ENCODE data around the genes RGS11, PDIA2 and NHLRC4.

DNA sequence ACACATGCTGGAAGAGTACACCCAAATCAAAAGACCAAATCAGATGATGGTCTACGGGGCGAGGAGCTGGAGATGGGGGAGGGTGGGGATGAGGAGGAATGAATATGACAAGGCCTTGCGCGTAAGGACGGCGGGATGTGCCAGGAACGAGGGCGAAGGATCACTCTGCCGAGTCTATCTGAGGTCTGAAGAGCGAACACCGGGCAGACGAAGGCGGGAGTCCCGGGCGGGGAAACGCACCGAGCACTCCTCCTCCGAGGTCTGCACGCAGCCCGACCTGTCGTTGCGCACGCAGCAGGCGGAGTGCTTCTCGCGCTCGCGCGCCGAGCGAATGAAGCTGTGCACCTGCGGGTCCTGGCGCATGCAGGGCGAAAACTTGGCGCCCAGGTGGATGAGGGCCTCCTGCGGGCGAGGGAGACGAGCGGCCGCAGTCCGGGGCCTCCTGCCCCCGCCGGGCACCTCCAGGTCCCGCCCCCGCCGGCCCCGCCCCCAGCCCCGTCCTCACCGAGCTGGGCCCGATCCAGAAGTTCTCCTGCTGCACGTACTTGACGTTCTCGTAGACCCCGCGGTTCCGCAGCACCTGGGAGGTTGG is 7.3 kb downstream of the SNRNP25 start:
- PRO-cap, 4 experiments, result no peak in any of the 4 experiments
- RAMPAGE, long total RNA, 2 experiments, result no peak in any of the 2 experiments
- RRBS, result no CpG with 5 or more reads among the region's 56 CpGs

DNA sequence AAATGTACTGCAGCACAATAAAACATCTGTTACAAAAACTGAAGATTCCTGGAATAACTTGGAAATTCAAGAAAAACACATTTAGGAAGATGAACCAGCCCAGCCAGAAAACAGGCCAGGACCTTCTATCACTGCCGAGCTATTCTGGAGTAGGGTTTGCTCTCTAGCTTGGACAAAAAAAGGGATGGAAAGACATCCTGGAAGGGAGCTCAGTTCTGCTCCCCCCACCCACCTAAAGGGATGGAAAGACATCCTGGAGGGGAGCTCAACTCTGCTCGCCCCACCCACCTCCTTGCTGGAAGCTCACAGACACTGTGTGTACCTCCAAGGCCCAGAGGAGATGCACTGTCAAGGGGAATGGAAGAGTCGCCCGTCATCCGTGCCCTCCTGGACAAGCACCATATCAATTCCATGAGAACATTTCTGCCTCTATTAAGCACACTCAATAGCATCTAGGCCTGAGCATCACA is 15.9 kb downstream of the NPRL3 start:
- PRO-cap, 4 experiments, result no peak in any of the 4 experiments
- RAMPAGE, long total RNA, 2 experiments, result no peak in any of the 2 experiments
- RRBS, result no CpG with 5 or more reads among the region's 5 CpGs

GRCh38 chr16:192004-192720 is 11.9 kb downstream of the HBQ1 start:
- PRO-cap, 4 experiments, result no peak in any of the 4 experiments
- RAMPAGE, long total RNA, 2 experiments, result no peak in any of the 2 experiments
- RRBS, result no CpG with 5 or more reads among the region's 12 CpGs

- PRO-cap, 4 experiments, result no peak in any of the 4 experiments
- RAMPAGE, long total RNA, 2 experiments, result no peak in any of the 2 experiments
- RRBS, result no CpG with 5 or more reads among the region's 23 CpGs
These were observed 18.0 kb downstream of the FAM234A start for GRCh38 chr16:252448-253194.

GRCh38 chr16:253742-254194 is 19.1 kb downstream of the FAM234A start:
- PRO-cap, 4 experiments, result no peak in any of the 4 experiments
- RAMPAGE, long total RNA, 2 experiments, result no peak in any of the 2 experiments
- RRBS, result no CpG with 5 or more reads among the region's 8 CpGs

DNA sequence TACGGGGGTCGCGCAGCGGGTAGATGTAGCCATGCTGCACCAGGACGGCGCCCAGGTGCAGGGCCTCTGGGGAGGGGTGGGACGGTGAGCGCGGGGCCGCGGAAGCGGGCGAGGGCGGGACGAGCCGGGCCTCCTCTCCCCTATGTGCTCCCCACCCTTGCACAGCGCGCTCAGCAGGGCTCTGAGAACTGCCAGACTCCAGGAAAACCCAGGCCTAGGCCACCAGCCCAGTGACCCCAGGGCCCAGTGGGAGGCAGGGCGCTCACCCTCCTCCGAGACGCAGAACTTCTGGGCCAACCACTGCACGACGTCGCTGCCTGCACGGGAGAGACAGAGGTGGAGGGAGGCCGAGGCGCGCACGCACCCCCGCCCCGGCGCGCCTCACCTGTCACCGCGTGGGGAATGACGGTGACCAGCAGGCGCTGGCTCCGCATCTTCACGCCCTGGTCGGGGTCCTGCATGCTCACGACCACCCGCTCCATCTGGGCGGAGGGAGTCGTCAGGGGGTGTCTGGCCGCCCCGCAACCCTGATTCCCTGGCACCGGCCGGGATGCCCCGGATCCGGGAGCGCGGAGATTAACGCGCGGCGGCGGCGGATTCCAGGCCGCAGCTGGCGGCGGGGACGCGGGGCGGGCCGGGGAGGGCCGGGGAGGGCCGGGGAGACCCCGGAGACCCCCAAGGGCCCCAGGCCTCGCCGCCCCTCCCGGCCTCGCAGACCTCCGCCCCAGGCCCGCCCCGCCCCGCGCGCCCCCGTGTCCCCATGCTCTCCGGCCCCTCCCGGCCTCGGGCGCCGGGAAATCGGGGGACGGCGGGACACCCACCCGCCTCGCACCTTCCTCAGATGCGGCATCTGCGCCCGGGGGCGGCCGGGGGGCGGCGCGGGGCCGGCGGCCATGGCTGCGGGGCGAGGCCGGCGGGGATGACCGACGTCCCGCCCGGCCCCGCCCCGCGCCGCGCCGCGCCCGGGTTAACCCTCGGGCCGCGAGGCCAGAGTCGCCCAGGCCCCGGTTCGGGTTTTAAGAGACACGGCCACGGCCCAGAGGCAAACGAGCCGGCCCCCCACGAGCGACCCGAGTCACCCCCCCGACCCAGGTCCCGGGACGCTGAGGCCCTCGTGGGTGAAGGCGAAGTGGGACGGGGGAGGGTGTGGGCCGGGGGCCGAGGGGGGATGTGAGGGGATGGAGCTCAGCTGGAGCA is at the start of gene RGS11:
Gene RGS11, minus strand, starts transcription at position 928 of the 1,197 bp plus-strand sequence.
- PRO-cap, 4 experiments, result no peak in any of the 4 experiments
- RAMPAGE, long total RNA, 2 experiments, result no peak in any of the 2 experiments
- RRBS, result 8% methylated on average over 53 of the region's 136 CpGs

DNA sequence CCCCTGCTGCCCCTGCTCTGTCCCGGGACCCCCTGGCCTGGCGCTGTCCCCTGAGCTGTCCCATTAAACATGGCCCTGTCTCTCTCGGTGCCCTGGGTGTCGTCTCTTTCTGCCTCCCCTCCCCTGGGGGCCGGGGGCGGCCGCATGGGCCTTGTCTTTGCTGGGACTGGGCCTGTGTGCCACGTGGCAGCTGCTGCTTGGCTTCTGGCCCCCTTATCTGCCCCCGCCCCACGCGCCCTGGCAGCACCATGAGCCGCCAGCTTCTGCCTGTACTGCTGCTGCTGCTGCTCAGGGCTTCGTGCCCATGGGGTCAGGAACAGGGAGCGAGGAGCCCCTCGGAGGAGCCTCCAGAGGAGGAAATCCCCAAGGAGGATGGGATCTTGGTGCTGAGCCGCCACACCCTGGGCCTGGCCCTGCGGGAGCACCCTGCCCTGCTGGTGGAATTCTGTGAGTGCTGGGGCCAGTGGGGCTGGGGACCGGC is at the start of gene PDIA2:
Gene PDIA2, plus strand, starts transcription at position 243 of the 481 bp plus-strand sequence.
- PRO-cap, 4 experiments, result no peak in any of the 4 experiments
- RAMPAGE, long total RNA, 2 experiments, result no peak in any of the 2 experiments
- RRBS, result 44% methylated on average over 2 of the region's 18 CpGs

- PRO-cap, 4 experiments, result no peak in any of the 4 experiments
- RAMPAGE, long total RNA, 2 experiments, result no peak in any of the 2 experiments
- RRBS, result no CpG with 5 or more reads among the region's 8 CpGs
These were observed 26.0 kb downstream of the AXIN1 start for GRCh38 chr16:326636-326897.

DNA sequence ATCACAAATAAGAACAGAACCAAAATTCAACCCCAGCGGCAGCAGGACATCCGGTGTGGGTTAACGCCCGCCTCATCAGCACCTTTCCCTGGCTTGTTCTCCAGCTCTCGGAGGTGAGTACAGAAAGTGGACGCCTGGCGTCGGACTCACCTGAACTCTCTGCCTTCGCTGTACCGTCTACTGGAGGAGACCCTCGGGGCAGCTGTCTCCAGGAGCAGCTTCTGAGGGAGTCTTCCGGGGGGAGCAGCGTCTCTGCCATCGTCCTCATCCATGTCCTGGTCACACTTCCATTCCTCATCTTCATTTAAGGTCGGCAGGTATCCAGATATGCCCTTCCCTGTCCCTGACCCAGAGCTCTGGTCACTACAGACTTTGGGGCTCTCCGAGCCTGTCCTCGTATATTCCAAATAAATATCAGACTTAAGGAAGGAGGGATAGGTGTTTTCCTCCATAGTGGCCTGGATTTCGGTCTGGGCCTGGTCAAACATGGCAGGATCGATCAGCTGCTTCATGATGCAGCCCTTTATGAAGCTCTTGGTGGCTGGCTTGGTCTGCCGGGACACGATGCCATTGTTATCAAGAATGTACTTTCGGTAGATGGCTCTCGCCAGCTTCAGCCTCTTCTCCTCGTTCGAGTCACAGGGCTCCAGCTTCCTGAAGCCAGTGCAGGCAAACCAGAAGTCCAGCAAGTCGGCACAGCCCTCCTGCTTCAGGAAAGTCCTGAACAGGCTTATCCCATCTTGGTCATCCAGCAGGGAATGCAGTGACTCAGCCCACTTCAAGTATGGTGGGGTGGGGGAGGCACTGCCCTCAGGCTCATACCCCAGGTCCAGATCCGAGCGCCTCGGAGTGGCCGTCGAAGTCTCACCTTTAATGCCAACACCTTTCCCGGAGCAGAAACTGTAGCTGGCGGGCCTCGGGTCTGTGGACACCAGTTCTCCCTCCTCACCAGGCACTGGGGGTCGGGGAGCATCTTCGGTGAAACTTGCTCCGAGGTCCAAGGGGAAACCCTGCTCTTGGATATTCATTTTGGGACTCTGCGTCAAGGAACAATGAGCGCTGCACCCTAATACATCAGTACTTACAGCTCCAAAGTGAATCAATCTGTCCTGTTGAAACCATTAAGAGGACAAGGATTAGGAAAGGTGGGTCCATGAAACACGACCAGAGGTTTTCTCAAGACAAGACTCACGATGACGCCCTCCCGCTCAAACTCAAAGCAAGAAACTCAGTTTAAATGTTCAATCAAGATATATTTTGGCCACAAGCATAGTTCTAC is 6.1 kb downstream of the AXIN1 start:
- PRO-cap, 4 experiments, result no peak in any of the 4 experiments
- RAMPAGE, long total RNA, 2 experiments, result start-site peak on the minus strand in 1 of 2 experiments, centred at position 879 of the sequence, 13 reads per replicate
- RRBS, result no CpG with 5 or more reads among the region's 43 CpGs

- PRO-cap, 4 experiments, result no peak in any of the 4 experiments
- RAMPAGE, long total RNA, 2 experiments, result no peak in any of the 2 experiments
- RRBS, result 7% methylated on average over 1 of the region's 10 CpGs
These were observed 746 bp upstream of the MRPL28 start for GRCh38 chr16:371001-371566.

GRCh38 chr16:376107-377067 is 5.4 kb downstream of the PGAP6 start:
- PRO-cap, 4 experiments, result no peak in any of the 4 experiments
- RAMPAGE, long total RNA, 2 experiments, result start-site peak on the minus strand in 1 of 2 experiments, at chr16:376436-376468 at its widest, 5 reads per replicate
- RRBS, result 92% methylated on average over 10 of the region's 43 CpGs

DNA sequence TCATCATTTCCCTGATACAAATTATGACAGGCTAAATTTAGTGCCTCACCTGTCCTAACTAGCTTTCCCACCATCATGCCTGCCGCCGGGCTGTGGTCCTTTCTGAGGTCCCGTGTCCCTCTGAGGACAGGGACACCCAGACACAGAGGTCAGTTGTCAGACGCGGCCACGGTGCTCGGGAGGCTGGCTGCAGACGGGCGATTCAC is 941 bp upstream of the RAB11FIP3 start:
- PRO-cap, 4 experiments, result peak in 3 of 4 experiments; most common plus-strand start position 159 of the sequence (in 2)
- RAMPAGE, long total RNA, 2 experiments, result no peak in any of the 2 experiments
- RRBS, result no CpG with 5 or more reads among the region's 9 CpGs

GRCh38 chr16:477325-477848 is 50.1 kb upstream of the CAPN15 start:
- PRO-cap, 4 experiments, result peak in 1 of 4 experiments; most common plus-strand start chr16:477605 (in 1); most common minus-strand start chr16:477436 (in 1)
- RAMPAGE, long total RNA, 2 experiments, result no peak in any of the 2 experiments
- RRBS, result no CpG with 5 or more reads among the region's 12 CpGs

- PRO-cap, 4 experiments, result peak in 1 of 4 experiments; most common plus-strand start chr16:533956 (in 1)
- RAMPAGE, long total RNA, 2 experiments, result no peak in any of the 2 experiments
- RRBS, result 64% methylated on average over 14 of the region's 25 CpGs
These were observed 6.3 kb downstream of the CAPN15 start for GRCh38 chr16:533712-534244.

- PRO-cap, 4 experiments, result no peak in any of the 4 experiments
- RAMPAGE, long total RNA, 2 experiments, result no peak in any of the 2 experiments
- RRBS, result 17% methylated on average over 1 of the region's 37 CpGs
These were observed 1.0 kb upstream of the NHLRC4 start for GRCh38 chr16:565518-566479.

DNA sequence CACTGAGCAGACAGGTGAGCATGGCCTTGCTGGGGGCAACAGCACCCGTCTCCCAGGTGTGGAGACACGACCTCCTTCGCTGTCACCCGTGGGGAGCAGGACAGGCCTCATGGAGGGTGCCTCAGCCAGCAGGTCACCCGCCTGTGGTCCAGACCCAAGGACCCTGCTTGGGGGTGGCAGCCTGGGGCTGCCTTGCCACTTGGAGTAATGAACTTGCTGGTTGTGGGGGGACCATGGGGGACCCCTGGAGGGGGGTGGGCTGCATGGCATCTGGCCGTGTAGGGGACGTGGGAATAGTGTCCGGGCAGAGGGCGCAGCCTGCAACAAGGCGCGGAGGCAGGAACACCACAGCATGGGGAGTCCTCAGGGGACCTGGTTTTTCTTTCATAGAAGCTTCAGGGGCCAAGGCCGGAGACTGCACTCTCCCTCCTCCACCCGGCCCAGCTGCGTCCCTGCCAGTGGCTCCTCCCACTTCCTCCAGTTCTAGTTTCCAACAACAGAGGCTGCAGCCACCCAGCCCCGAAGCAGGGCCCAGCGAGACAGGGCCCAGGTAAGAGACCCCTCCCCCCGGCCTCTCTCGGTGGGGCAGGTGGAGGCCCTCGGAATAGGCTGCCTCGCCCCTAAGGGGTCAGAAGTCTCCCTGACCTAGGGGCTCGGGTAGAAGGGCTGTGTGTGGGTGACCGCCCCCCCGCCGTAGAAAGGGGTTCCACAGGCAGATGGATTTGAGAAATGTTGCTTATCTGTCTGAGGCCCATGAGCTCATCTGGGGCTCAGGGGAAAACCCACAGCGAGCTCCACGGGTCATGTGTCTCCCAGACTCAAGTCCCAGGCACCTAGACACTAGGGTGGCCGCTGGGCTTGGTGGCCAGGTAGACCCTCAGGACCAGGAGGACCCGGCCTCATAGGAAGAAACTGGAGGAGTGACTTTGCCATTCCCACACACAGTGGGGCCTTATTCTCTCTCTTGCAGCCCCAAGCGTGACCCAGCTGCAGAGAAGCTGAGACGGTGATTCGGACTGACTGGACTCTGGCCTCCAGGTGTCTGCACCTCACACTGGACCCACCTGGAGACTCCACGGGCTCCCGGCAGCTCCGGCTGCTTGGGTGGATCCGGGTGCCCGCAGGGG is at the start of gene NHLRC4:
Gene NHLRC4, plus strand, starts transcription at position 480 of the 1,127 bp plus-strand sequence.
- PRO-cap, 4 experiments, result peak in 3 of 4 experiments; most common plus-strand start position 499 of the sequence (in 3); most common minus-strand start position 388 of the sequence (in 2)
- RAMPAGE, long total RNA, 2 experiments, result no peak in any of the 2 experiments
- RRBS, result 7% methylated on average over 5 of the region's 36 CpGs

GRCh38 chr16:588469-589050 is 1.3 kb upstream of the RAB40C start:
- PRO-cap, 4 experiments, result peak in 3 of 4 experiments; most common plus-strand start chr16:588668 (in 1); most common minus-strand start chr16:588759 (in 2)
- RAMPAGE, long total RNA, 2 experiments, result no peak in any of the 2 experiments
- RRBS, result 2% methylated on average over 13 of the region's 54 CpGs

DNA sequence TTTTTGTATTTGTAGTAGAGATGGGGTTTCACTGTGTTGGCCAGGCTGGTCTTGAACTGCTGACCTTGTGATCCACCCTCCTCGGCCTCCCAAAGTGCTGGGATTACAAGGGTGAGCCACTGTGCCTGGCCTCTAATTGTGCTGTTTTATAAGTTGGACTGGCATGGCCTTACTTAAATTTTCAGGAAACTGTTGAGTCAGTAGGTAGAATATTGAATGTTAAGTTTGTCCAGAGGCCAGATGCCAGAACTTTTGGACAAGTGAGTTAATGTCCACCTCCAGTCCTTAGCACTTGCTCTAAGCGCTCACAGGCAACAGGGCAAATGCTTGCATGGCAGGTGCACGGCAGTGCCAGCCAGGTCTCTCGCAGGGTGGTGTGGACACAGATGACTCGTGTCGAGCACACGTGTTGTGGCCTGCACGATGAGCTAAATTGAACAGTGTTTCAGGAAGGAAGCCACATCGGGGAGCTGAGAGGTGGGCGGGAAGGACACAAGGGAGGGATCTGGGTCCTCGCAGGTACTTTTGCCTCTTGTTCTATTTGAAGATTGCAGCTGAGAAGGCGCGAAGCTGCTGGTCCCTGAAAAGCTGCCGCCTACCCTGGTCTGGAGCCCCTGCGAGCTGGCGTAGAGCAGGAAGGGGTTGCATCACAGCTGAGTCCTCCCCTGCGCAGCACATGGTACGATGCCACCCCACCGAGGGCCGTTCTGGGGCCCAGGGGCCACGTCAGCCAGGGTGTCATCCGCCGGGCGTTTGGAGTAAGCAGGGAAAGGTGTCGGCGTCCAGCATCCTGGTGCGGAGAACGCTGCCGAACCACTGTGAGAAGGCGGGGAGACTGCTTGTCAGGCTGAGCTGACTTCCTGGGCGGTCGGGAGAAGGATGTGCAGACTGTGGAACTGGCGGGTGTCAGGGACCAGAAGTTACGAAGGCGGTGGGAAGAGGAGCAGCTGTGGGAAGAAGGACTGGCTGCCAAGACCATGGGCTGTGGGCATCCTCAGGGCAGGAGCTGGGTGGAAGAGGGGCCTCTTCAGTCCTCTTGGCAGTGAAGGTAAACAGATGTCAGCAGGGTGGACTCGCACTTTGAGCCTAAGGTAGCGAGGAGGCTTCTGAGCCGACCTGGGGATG is 6.3 kb downstream of the RAB40C start:
- PRO-cap, 4 experiments, result no peak in any of the 4 experiments
- RAMPAGE, long total RNA, 2 experiments, result no peak in any of the 2 experiments
- RRBS, result no CpG with 5 or more reads among the region's 38 CpGs

- PRO-cap, 4 experiments, result no peak in any of the 4 experiments
- RAMPAGE, long total RNA, 2 experiments, result start-site peak on the plus strand in 1 of 2 experiments, at chr16:666458-666554 at its widest, 5 reads per replicate
- RRBS, result 100% methylated on average over 3 of the region's 15 CpGs
These were observed 1.5 kb upstream of the RHOT2 start for GRCh38 chr16:666452-666877.

DNA sequence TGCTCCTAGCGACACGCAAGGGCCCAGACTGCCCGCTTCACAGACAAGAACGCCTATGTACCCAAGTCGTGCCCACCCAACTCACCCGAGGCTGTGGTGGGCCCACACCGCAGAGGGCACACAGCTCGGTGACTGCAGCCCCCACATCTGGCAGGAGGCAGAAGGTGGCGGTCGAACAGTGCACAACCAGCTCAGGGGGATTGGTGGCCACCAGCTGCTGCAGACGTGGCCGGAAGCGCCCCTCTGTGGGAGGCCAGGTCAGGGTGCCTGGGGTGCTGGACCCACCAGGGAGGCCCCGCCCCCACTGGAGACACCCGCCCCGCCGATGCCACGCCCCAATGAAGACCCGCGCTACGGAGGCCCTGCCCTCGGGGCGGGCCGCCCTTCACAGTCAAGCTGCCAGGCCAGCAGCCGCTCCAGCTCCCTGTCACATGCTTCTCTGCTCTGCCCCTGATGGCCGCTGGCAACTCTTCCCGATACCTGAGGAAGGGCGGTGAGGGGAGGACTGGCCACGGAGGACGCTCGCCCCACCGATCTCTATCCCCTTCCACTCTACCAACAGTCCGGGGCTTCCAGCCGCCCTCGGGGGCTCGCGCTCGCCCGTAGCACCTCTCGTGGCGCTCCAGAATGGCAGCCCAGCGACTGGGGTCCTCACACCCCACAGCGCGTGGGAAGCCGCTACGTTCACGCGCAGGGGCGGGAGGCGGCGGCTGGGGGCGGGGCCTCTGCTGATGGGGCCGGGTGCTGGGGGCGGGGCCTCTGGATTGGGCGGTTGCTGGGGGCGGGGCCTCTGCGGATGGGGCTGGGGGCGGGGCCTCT is 877 bp upstream of the STUB1 start:
- PRO-cap, 4 experiments, result peak in 4 of 4 experiments; most common plus-strand start position 430 of the sequence (in 2); most common minus-strand start position 662 of the sequence (in 3)
- RAMPAGE, long total RNA, 2 experiments, result no peak in any of the 2 experiments
- RRBS, result 0% methylated on average over 1 of the region's 58 CpGs

Measured in uterus (tissue), 7 donors.